ENCODE results near the genes TMED6, NOB1 and FCSK.

- RRBS = no CpG with 5 or more reads among the region's 18 CpGs
Observed at GRCh38 chr16:68345764-68346379, 35.1 kb downstream of the PRMT7 start.

DNA sequence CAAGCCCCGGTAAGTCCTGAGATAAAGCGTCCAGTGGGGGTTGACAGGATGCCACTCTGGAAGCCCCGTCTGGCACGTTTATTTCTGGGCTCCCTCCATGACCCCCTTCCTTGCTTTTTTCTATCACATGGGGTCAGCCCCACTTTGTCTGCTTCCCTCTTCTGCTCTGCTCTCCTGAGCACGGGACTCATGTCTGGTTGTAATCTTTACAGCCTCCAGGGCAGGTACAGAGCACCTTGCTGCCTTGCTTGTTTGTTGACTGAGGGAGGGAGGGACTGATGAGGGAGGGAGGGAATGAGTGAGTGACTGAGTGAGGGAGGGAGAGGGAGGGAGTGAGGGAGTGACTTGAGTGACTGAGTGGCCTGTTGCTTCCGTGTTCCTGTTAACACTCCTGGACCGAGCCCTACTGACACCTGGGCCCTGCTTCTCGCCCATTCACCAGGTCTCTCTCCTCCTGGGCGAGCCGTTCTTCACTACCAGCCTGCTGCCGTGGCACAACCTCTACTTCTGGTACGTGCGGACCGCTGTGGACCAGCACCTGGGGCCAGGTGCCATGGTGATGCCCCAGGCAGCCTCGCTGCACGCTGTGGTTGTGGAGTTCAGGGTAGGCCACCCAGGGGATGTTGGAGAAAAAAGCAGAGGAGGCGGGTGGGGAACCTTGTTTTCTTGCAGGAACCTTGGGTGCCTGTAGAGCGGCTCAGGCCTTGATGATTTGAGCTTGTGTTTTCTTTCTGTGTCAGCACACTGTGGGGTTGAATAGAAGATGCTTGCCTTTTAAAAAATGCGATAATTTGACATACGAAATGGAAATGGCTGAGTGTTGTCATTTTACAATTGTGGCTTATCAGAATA is 41.2 kb downstream of the PRMT7 start:
- RRBS = no CpG with 5 or more reads among the region's 20 CpGs

DNA sequence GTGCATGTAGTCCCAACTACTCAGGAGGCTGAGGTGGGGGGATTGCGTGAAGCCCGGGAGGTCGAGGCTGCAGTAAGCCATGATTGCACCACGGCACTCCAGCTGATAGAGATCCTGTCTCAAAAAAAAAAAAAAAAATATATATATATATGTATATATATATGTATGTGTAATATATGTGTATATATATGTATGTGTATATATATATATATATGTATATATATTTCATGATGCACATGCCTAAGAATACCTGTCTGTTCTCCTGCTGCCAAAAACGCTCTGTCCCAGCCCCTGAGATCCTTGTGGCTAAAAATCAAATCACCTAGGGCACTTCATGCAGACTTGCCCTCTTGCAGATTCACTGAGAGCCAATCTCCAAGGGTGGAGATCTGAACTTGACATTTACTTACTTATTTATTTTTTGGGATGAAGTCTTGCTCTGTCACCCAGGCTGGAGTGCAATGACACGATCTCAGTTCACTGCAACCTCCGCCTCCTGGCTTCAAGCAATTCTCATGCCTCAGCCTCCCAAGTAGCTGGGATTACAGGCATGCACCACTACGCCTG is 8.4 kb downstream of the CDH1 start:
- RRBS = no CpG with 5 or more reads among the region's 8 CpGs

DNA sequence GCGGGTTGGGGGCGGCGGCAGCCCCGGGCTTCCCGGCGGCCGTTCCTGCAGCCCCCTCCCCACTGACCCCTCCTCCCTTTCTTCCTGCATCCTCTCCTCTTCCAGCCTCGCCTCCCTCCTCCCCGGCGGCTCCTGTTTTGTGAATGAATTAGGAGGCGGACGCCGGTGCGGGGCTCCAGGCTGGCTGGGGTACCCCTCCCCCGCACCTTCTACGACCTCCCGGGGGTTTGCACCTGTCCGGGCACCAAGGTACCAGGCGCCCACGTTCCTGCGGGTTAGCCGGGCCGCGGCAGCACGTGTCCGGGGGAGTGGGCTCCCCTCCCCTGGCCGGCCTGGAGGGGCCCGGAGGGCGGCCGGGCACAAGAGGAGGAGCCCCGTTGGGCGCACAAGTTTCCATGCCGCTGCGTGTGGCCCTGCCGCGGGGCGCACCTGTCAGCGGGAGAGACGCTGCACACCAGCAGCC is 1.0 kb downstream of the HAS3 start:
- RRBS = 3% methylated on average over 19 of the region's 39 CpGs

DNA sequence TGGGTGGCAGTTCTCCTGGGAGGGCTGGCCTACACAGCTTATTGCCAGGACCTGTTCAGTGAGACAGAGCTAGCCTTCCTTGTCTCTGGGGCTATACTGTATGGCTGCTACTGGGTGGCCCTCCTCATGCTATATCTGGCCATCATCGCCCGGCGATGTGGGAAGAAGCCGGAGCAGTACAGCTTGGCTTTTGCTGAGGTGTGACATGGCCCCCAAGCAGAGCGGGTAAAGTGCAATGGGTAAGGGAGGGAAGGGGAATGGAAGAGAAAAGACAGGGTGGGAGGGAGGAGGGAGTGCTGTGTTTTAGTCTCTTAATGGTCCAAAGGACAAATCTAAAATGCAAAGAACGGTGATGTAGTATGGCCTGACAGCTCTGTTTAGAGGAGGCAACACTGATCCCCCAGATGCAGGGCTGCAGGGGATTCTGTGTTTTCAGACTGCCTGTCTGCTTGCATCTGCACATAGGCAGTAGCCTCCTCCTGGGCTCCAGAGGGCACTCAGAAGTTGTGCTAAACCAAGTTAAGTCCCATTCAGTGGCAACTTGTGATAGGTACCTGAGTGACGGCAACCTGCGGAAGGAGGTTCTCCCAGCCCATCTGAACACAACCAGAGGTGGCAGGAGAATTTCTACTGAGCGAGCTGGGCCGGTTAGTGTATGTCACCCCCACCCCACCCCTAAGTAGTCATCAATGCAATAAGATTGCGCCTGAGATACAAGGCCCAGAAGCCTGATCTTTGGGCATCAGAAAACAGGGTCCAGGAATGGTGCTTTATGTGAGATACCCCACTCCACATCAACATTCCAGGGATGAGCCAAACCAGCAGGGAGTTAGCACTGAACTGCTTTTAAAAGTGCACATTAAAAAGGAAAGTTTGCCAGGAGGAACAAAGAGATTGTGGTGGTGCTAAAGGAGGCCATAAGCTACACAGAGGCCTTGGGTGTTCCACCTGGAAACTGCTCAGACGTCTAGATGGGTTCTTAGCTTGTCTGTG is 9.9 kb downstream of the HAS3 start:
- RRBS = no CpG with 5 or more reads among the region's 12 CpGs

DNA sequence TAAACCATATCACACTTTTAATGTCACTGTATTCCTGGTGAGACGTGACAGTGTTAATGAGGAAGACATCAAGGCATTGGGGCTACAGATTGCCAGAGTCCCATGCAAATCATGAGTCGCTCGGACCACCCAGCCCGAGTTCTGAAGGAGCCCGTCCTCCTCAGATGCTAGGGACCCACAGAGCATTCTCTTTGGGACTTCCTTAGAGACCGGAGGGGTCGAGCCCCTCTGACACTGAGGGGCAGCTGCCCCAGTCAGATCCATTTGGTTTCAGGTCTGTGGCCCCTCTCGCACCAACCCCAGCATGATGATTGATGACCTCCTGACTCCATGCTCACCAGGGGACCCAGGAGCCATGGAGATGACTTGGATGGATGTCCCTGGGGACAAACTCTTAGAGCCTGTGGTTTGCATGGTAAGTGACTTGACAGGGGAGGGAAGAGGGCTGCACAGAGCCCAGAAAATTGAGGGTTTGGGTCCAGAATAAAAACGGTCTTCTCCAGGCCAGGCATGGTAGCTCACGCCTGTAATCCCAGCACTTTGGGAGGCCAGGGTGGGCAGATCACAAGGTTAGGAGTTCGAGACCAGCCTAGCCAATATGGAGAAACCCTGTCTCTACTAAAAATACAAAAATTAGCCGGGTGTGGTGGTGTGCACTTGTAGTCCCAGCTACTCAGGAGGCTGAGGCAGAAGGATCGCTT is 8.0 kb downstream of the PDF start:
- RRBS = no CpG with 5 or more reads among the region's 13 CpGs

- RRBS = no CpG with 5 or more reads among the region's 30 CpGs
Observed at GRCh38 chr16:69328969-69329794, 1.2 kb downstream of the PDF start.

- RRBS = no CpG with 5 or more reads among the region's 4 CpGs
Observed at GRCh38 chr16:69343153-69343568, 3.6 kb downstream of the NIP7 start.

- RRBS = no CpG with 5 or more reads among the region's 12 CpGs
Observed at GRCh38 chr16:69351415-69351984, at the start of gene TMED6. TSS of gene TMED6 (minus strand) at chr16:69351786.

- RRBS = no CpG with 5 or more reads among the region's 1 CpG
Observed at GRCh38 chr16:69595754-69596245, 30.0 kb downstream of the NFAT5 start.

DNA sequence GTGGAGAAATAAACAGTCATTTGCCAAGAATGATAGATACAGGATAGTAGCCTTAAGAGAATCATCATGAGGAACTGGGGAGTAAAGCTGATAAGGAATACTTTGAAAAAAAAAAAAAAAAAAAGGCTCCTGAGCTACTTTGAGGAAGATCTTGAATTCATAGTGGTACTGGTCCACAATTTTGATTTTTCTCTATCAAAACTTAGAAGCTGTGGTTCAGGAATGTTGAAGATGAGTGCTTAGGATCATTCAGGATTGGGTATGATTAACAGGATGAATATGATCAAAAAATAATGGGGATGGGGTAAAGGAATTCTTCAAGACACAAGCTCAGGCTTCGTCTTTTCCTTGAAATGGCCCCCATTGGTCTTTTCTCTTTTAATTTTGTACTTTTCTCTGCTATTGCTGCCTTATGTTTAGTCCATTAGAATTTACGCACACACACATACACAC is 34.9 kb downstream of the NFAT5 start:
- RRBS = no CpG with 5 or more reads among the region's 2 CpGs

DNA sequence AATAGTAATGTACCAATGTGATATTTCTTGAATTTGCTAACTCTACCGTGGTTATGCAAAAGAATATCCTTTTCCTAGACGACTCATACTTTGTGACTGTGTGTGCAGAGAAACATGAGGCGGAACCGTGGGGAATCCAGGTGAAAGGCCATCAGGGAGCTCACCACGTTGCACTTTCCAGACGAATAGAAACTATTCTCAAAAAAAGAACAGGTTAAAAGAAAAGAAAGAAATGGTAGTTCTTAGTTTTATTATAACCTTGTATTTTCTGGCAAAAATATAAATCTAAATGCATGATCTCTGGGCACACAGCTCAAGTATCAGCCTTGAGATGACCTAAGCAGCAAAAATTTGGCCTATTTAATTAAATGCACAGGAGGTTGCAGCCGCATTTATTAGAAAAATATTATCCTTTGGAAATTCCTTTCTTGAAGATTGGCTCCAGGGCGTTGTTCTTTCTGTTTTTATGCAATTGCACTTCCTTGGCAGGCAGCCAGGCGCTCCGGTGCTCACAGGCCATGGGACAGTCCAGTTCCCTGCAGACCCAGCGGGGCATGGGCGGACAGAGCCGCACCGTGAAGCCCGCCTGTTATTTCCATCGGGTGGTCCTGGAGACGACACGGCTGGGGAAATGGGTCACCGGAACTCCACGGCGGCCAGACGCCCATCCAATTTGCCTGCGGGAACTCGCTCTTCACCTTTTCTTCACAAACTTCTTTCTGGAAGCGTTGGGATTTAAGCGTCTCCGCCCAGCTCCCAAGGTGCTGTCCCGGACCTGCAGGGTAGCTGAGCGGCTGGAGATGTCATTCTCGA is 12.9 kb downstream of the NOB1 start:
- RRBS = no CpG with 5 or more reads among the region's 30 CpGs

DNA sequence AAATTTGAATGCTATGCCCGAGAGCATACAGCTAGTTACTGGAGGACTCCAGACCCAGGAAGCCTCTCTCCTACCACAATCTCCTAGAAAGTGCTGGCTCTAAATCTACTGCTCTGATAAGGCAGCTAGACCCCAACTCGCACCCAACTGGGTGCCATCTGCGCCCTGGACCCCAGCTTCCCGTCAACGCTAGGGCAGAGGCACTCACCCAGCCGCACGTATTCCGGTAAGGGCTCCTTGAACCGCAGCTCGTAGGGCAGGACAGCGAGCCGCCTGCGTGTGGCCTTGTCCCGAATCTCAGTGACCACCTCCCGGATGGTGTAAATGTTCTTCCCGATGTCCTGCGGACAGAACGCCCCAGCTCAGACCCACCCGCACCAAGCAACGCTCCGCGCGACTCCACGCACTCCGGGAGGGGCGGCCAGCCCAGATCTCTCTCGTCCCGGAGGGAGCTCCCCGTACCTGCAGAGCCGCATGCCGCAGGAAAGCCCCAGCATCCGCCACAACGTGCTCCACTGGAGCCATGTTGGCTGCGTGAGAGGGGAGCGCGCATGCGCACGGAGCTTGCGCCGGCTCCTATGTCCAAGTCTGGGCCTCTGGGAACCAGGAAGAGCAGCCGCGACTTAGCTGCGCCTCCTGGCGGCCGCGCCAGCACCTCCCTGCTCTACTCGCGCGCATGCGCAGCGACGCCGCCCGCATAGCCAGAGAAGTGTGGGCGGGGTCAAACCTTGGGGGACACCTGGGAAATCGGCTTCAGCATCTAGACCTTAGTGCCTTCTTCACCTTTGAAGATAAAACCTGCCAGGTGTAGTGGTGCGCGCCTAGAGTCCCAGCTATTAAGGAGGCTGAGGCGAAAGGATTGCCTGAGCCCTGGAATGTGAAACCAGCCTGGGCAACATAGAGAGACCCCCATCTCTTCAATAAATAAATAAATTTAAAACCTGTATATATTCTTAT is at the start of gene NOB1:
Gene NOB1 (minus strand): TSS at position 541 of the 957 bp plus-strand sequence.
- RRBS = 1% methylated on average over 12 of the region's 59 CpGs

DNA sequence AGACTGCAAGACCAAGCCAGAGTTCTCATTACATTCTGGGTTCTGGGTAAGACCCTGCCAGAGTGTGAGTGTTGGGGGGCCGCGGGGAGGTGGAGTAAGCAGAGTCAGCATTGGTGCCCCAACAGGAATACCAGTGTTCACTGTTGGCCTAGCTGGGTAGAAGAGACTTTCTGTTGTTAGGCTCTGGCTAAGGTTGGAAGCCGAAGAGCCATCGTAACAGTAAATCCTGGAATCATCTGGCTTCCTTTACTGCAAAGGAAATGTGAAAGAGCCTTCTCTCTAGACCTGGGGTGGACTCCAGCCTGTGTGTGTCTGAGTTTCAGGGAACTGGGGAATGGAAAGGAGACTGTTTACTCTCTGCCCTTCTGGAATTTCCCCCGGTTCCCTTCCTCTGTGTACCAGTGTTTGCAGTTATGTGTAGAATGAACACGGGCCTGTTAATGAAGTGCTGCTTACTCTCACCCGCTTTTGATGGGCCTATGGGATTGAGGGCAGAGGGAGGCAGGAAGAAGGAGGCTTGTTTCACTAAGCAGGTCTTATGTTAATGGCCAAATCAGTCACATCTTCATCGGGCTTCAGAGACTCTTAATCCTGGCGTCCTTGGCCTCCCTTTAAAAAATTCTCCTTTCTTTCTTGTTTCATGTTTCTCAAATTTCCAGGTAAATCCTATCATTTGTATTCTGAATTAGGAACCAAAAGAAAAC is 68.6 kb downstream of the WWP2 start:
- RRBS = no CpG with 5 or more reads among the region's 9 CpGs

GRCh38 chr16:70454005-70455117 is at the start of gene FCSK:
TSS of gene FCSK (plus strand) at chr16:70454595.
- RRBS = 1% methylated on average over 48 of the region's 77 CpGs

GRCh38 chr16:70589718-70590567 is 56.4 kb upstream of the IL34 start:
- RRBS = no CpG with 5 or more reads among the region's 21 CpGs

DNA sequence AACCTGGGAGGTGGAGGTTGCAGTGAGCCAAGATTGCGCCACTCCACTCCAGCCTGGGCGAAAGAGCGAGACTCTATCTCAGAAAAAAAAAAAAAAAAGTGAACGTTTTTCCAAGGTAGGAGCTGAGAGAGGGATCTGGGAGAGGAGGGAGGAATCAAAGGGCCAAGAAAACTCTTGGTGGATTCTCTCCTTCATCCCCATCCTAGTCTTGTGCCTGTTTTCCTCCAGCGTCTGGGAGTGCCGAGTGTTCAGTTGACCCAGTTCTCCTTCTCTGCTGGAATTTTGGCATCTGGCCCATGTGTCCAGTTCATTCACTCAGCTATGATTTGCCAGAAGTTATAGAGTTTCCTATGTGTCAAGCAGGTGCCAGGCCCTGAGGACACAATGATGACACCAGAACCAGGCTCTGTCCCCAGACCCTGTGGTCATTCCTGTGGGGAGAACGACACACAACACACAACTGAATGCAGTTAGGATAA is 36.2 kb upstream of the IL34 start:
- RRBS = no CpG with 5 or more reads among the region's 7 CpGs

DNA sequence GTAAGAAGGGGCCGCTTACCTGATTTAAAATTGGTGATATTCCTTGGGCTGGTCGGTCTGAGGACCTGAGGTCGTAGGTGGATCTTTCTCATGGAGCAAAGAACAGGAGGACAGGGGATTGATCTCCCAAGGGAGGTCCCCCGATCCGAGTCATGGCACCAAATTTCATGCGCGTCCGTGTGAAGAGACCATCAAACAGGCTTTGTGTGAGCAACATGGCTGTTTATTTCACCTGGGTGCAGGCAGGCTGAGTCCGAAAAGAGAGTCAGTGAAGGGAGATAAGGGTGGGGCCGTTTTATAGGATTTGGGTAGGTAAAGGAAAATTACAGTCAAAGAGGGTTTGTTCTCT is 24.9 kb upstream of the IL34 start:
- RRBS = no CpG with 5 or more reads among the region's 10 CpGs

- RRBS = no CpG with 5 or more reads among the region's 13 CpGs
Observed at GRCh38 chr16:70682674-70683453, 3.0 kb downstream of the MTSS2 start.

GRCh38 chr16:70683973-70684919 is 1.6 kb downstream of the MTSS2 start:
- RRBS = 53% methylated on average over 2 of the region's 15 CpGs